Helper T cell (primary cell): Measurements from ENCODE around the gene ELMOD2.

DNA sequence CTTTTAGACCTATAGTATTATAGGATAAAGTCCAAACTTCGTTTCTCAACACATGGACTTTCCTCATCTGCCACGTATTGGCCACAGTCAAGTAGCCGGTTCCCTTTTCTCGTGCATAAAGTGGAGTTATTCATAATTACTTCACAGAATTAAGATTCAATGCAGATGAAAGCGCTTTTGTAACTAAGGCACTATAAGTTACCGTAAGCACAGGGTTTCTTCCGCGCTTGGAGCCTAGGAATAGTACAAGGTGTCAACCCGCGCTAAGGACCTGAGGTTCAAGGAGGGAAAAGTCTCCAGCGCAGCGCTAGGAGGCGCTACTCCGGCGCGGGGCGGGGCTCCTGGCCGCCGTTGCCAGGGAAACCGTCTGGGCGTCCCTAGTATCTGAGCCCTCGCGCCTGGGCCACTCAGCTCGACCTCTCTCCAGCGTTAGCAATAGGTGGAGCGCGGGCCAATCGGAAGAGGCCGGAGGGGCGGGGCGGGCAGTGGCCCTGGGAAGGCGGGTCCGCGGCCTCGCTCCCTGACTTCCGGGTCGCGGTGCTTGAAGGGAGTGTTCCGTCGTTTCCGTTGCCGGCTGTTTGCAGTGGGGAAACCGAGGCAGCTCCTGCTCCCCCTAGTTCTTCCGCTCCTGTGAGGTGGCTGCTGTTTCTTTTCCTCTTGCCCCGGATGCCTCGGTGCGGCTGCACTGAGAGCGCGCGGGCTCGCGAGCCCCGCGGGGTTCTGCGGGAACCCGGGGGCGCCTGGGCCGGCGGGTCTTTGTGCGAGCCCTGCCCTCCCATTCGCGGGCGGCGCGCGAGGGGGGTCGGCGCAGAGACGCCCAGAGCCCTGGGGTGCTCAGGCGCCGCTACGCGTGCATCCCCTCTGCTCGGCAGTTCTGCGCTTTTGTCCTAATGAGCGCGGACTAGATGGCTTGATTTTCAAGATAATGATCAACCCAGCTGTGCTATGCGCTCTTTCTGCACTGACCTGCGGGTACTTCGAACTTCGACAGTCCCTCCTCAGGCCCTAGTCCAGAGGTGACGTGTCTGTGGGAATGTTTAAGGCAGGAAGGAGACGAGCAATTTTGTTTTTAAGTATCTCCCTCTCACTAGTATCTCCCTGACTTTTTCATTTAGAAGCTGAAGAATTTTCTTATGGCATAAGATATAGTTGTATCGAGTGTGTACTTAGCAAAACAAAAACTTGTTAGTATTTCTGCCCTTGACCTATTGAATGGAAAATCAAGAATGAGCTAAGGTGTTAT, at the start of gene ELMOD2:
ELMOD2 (plus strand) TSS at position 523 of the 1,243 bp plus-strand sequence.
- PRO-cap, 2 experiments: peak in 2 of 2 experiments; most common plus-strand start position 523 of the sequence (in 2); most common minus-strand start position 280 of the sequence (in 1)

DNA sequence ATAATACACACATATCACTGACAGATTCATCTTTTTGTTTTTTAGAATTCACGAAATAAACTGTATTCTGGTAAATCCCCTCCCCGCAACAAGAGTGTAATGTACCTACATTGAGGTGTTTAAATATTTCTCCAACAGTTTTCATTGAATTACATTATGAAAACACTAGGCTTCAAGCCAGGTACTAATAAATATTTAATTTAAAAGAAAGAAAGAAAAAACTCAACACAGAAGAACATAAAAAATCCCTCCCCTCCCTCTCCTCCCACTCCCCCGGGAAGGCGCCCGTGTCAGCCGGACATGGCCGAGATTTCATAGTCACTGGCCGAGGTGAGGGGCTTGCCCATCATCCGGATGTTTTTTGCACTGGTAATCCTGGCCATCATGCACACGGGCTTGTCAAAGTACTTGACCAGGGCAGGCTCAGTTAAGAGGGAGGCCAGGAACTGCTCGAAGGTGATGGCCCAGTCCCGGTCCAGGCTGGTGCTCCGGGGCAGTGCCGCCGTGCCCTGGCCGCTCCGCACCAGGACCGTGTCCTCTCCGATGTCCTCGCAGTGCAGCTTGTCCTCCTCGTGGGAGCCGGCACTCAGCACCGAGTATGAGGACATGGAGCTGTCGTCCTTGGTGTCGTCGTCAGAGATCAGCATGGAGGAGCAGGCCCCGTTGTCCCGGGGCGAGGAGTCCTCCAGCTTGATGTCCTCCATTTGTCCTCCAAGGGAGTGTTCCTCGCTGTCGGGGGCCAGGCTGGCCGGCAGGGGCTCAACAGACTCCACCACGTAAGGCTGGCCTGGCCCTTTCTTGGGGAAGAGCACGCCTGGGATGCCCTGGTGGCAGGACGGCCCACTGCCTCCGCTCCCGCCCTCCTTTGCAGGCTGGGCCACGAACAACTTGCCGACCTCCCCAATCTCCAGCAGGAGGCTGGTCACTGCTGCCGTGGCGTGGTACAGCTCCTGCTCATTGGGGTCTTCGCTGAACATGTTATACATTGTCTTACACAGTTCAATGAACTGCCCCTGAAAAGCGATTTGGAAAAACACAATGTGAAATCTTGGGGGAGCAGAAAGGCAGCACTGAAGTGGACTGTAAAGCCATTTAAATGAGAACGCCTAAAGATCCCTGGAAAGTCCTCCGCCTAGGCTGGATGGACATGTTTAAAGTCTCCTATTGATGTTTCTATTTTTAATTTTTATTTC, 53.5 kb upstream of the UCP1 start:
- PRO-cap, 2 experiments: no peak in any of the 2 experiments

- PRO-cap, 2 experiments: no peak in any of the 2 experiments
These were observed 72.3 kb upstream of the UCP1 start for GRCh38 chr4:140640876-140641599.

DNA sequence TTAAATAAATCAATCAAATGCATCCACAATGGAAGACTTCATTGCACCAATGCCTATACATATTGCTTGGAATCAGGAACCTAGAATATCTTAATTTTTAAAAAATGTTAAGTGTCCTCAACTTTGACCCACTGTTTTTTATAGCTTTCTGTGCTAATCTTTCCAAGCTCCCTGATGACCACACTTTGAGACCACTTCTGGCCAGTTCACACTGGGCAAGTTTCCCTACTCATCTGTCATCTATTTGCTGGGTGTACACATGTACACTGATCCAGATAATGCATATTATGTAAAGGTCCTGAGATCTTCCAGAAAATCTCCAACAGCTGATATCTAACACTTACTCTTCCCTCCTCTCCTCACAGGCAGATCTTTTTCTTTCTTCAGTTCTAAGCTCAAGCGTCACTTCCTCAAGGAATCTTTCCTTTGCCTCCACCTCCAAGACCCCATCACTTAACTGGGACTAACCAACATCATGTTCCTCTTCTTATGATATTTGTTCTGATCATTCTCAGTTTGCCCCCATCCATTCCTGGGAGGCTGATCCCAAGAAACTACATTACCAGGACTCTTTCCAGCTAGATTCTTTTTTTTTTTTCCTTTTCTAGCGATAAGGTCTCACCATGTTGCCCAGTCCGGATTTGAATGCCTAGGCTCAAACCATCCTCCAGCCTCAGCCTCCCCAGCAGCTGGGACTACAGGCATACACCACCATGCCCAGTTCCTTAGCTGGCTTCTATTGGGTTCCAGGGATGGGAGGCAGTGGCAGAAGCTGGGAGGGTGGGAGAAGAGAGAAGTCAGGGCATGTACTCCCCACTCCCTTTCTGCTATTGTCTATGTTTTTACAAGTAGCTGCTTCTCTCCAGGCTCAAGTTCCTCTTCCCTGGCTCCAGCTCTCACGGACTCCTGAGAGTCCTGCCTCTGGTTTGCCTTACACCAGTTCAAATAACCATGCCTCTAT, 3.2 kb downstream of the TBC1D9 start:
- PRO-cap, 2 experiments: no peak in any of the 2 experiments

- PRO-cap, 2 experiments: no peak in any of the 2 experiments
These were observed 110.6 kb upstream of the TBC1D9 start for GRCh38 chr4:140866398-140867612.

GRCh38 chr4:141107866-141108347, 25.4 kb downstream of the RNF150 start:
- PRO-cap, 2 experiments: no peak in any of the 2 experiments

DNA sequence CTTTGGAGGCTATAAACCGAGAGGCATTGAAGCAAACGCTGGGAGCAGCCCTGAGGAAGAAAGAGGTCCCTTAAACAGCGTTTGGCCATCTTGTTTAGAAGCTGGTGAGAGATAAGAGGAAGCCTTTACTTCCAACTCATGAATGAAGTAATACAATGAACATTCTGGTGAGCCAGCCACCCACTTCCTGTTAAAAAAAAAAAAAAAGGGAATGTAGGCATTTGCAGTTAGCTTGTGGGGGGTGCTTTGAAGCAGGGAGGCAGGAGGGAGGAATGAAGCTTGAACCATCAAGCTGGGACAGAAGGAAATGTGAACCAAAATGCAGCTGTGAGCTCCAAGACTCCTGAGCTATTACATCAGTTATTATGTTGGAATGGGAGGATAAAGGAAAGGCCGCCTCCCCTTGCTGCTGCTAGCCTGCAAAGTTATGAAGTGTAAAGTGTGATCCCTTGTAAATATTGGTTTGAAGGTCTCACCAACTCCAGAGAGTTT, 132.5 kb downstream of the ZNF330 start:
- PRO-cap, 2 experiments: no peak in any of the 2 experiments

GRCh38 chr4:142091064-142091571, 454.7 kb downstream of the IL15 start:
- PRO-cap, 2 experiments: no peak in any of the 2 experiments

GRCh38 chr4:142314546-142315056, 531.5 kb downstream of the INPP4B start:
- PRO-cap, 2 experiments: no peak in any of the 2 experiments

DNA sequence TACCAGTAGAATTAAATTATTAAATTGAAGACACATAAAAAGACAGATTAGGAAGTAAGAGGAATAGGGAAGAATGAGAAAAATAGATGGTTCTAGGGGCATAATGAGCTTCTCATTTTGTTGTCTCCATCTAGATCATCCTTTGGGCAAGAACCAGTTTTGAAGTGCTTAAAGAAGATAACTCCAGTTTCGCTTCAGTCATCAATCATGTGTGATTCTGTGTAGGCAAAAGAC, 429.6 kb downstream of the INPP4B start:
- PRO-cap, 2 experiments: peak in 2 of 2 experiments; most common minus-strand start position 151 of the sequence (in 2)

DNA sequence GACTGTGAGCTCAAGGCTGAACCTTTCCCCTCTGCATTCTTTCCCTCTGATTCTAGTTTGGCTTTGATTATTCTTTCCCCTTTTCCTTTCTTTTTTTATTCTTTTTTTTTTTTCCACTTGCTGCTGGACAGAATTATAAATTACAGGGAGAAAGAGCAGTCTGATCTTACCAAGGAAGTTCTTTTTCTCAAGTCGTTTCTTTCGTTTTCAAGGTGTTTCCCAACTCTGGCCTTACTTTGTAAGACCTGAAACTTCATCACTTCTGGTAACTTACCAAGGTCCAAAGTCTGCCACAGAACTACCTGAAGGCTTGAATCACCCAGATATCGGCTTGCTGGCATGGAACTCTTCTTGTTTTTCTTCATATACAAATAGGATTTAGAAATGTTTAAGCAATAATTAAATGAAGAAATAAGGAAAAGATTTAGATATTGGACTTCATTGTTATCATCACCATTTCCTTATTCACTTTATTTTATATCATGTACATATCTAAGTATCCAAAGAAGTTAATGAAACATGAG, 278.0 kb downstream of the INPP4B start:
- PRO-cap, 2 experiments: peak in 1 of 2 experiments; most common plus-strand start position 259 of the sequence (in 1); most common minus-strand start position 182 of the sequence (in 1)

DNA sequence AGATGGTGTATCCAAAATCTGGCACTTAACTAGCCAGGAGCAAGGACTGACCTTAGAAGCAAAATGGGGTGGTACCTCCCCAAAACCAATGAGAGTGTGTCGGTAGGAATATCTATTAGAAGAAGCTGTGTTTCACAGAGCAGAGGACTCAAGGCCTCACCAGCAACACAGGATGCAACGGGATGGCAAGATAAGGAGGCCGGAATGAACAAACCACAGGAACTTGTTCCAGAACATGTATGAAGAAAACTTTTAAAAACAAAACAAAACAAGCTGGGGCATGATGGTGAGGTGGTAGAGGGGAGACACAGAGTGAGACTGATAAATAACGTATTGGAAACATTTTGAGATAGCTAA, 142.2 kb downstream of the INPP4B start:
- PRO-cap, 2 experiments: peak in 2 of 2 experiments; most common plus-strand start position 266 of the sequence (in 2); most common minus-strand start position 206 of the sequence (in 2)

DNA sequence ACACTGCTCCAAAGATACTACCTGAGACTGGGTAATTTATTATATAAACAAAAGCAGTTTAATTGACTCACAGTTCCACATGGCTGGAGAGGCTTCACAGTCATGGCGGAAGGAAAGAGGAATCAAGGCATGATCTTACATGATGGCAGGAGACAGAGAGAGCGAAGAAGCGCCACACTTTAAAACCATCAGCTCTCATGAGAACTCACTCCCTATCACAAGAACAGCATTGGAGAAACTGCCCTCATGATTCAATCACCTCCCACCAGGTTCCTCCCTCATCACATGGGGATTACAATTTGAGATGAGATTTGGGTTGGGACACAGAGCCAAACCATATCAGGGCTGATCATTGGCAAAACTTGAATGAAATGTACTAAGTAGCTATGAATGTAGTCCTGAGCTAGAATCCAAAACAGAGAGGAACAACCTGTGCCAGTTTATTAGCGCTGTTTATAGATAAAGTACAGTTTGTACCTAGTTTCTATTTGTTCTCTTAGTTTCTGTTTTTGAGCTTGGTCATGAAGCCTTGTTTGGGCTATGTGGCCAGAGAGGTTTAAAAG, 66.8 kb upstream of the INPP4B start:
- PRO-cap, 2 experiments: no peak in any of the 2 experiments

- PRO-cap, 2 experiments: no peak in any of the 2 experiments
These were observed 84.2 kb upstream of the USP38 start for GRCh38 chr4:143100600-143100848.

GRCh38 chr4:143183818-143184541, 737 bp upstream of the USP38 start:
- PRO-cap, 2 experiments: peak in 2 of 2 experiments; most common plus-strand start chr4:143184396 (in 2); most common minus-strand start chr4:143184419 (in 2)

GRCh38 chr4:143286075-143286392, 50.6 kb upstream of the GAB1 start:
- PRO-cap, 2 experiments: no peak in any of the 2 experiments

DNA sequence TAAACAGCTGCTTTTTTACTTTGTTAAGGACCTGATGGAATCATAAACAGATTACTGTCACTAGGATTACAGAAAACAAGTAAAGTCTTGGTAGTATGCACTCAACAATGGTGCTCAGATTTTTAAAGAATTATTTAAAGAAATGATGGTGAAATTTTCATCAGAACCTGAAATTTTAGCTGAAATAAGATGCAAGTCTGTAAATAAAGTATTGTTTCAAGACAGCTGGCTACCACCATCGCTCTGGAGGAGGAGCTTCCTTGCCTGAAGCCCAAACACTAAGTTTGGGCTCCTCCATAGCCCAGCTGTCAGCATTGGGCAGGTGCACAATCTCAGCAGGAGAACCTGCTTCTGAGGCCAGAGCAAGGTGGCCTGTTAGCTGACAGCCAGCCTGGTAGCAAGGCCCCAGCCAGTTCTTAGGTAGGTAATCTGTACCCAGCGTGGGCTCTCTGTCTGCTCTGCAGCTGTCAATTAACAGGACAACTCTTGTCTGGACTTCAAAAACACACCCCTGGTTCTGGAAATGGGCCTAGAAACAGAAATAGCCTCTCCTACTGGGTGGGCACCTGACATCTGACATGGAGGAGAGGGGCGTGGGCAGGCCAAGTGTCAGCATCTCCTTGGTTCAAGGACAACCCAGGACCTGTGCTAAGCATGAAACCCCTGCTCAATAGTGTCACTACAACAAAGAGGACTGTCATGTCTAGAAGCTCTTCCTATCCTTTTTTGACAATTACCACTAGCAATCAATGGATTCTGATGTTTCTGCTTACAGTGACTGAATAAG, 4.7 kb downstream of the GAB1 start:
- PRO-cap, 2 experiments: no peak in any of the 2 experiments

DNA sequence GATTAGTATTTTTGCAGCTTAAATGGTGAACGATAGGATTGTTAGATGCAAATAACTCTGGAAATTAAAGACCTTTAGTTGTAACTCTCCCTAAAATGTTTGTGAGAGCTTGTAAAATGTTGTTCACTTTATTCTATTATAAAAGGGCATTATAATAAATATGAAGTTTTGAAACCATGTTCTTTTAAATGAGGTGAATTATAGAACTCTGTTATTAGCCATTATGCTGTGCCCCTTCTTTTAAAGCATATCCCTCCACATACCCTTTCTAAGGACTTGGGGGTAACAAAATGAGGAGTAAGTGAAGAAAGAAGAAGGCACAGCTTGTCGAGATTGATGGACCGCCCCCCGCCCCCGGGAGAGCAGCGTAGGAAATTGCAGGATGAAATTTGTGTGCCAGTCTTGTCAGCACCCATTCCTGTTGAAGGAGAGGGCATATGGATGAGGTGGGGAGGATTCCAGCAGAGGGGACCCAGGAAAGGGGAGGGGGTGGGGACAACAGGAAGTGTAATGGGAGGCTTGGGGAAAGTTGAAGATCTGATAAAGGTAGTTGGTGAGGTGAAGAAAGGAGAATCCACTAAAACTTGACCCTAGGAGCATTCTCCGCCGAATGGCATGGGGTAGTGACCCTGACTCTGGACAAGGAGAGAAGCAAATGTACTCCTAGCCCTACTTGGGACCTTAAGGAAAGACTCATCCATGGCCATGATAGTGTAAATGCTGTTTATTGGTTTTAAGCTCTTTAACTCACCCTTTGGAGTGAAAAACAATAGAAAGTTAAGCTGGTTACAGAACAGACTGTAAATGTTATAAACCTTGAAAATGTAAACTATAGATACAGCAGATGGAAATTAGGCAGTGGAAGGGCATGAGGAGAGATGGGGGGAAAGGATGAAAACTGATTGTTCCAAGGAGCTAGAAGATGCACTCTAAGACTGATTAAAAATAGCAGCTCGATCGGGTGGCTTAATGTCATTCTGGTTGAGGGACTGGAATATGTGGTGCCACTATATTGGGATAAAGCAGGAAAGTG, 59.2 kb downstream of the GAB1 start:
- PRO-cap, 2 experiments: no peak in any of the 2 experiments

DNA sequence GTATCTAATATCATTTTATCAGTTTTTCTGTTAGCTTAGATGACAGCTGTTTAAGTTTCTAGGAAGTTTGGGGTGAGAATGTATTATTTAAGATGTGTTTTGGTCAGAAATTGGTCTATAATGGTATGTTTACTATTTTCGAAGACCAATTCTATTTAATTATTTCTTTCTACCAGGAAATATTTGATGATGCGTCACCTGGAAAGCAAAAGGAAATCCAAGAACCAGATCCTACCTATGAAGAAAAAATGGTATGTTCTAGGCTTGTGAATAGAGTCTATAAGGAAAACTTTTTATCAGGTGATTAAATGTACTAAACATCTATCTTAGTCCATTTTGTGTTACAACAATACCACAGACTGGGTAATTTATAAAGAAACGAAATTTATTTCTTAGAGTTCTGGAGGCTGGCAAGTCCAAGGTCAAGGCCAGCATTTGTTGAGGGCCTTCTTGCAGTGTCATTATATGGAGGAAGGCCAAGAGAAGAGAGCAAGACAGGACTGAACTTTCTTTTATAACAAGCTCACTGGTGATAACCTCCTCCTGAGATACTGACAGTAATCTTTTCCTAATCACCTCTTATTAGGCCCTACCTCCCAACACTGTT, 3.8 kb downstream of the SMARCA5 start:
- PRO-cap, 2 experiments: no peak in any of the 2 experiments

GRCh38 chr4:144647596-144648551, 1.9 kb downstream of the HHIP start:
- PRO-cap, 2 experiments: no peak in any of the 2 experiments